HL-60 (cell line): ENCODE data around the gene TBC1D3E.

GRCh38 chr17:37683469-37684013 lies 40.3 kb upstream of the DDX52 start:
- RRBS = no CpG with 5 or more reads among the region's 9 CpGs

GRCh38 chr17:37710211-37710975 lies 34.5 kb downstream of the HNF1B start:
- RRBS = no CpG with 5 or more reads among the region's 14 CpGs

DNA sequence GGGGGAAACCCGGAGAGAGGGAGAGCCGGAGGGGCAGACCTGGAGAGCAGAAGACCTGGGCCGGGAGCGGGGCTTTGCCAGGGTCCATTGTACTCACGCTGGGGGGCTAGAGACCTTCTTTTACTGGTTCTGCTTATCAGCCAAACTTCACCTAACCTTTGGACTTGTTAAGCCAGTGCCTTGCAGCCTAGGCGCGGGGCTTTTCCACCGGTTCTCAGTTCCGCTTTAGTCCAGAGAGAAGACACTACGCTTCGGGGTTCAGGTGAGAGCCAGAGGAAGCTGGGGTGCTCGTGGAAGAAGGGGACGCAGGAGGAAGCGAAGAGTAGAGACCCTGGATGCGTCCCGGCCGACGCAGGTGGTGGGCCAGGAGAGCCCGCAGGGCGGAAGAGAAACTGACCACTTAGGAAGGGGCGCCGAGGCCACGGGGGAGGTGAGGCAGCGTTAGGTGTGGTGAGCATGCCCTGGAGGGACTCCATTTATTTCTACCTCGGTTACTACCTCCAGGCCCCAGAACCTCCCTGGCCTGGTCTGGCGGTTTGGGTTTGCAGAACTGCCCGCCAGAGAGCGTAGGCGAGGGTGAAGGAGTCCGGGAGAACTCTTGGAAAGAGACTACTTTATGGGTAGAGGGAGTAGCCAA lies 411 bp upstream of the HNF1B start:
- RRBS = no CpG with 5 or more reads among the region's 30 CpGs

DNA sequence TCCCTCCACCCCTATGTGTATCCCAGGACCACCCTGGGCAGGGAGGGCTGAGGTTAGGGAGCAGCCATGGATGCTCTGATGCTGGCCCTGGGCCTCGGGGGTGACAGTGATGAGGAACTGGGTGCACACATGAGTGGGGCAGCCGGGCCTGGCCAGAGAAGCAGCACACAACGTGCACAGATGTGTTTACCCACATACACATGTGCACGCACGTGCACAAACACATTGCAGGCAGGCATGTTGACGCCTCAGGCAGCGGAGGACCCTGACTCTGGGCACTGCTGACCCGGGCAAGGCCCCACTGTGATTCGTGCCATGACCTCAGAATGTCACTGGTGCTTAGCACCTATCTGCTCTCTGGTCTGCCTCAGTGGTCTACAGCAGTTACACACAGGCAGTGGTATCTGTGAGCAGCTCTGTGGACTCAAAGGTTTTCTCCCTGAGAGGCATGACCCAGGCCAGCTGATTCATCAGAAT lies at the start of gene TBC1D3E:
Gene TBC1D3E (plus strand): TSS at position 365 of the 477 bp plus-strand sequence.
- RRBS = no CpG with 5 or more reads among the region's 9 CpGs

DNA sequence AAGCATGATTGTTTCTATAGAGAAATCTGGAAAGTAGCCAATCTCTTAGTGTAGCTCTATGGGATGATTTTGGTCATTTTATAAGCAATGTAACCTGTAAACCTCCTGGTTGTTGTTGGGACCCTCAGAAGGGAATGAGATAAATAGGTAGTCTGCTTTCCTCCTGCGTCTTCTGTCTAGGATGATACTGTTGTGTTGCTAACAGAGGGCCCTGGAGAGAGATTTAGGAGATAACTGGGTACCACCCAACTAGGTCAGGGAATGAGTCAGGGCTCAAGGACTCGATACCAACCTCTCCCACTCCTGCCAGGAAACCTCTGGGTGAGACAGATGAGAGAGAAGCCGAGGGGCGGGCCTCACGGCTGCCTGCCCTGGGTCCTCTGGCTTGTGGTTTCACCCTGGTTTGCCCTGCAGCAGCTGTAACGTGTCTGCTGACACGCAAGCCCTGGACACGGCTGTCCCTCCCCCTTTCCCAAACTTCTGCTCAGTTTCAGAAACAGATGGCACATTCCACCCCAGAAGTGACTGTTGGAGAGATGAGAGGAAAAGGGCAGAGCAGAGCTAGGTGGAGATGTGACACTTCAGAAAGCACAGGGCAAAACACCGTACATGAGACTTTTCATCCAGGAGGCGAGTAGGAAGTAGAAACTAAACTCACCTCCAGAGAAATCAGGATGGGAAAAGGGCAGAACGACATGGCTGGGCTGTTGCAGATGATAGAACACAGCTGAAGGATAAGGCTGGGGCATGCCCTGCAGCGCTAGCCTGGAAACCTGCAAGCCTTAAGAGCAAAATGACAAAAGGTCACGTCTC lies 10.5 kb upstream of the MRPL45 start:
- RRBS = no CpG with 5 or more reads among the region's 13 CpGs

DNA sequence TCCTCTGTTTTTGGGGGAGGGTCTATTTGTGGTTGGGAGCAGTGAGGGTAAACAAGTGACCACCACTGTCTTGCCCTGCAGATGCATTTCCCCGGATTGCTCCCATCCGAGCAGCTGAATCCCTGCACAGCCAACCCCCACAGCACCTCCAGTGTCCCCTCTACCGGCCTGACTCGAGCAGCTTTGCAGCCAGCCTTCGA lies 14.5 kb downstream of the SOCS7 start:
- RRBS = no CpG with 5 or more reads among the region's 5 CpGs

DNA sequence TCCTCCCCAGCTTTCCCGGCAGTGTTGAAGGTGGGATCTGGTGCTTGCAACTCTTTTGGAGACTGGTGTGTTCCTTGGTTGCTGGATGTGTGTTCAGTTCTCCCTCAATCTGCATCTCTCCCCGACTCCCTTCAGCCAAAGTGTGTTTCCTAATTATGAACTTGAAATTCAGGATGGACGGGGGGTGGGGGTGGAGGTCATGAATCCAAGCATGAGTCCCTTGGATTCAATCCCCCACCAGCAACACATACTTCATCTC lies 1.2 kb downstream of the ARHGAP23 start:
- RRBS = no CpG with 5 or more reads among the region's 3 CpGs

GRCh38 chr17:38450694-38451585 lies 22.7 kb downstream of the ARHGAP23 start:
- RRBS = no CpG with 5 or more reads among the region's 9 CpGs

- RRBS = no CpG with 5 or more reads among the region's 6 CpGs
These were observed 79.4 kb downstream of the ARHGAP23 start for GRCh38 chr17:38507302-38508339.

DNA sequence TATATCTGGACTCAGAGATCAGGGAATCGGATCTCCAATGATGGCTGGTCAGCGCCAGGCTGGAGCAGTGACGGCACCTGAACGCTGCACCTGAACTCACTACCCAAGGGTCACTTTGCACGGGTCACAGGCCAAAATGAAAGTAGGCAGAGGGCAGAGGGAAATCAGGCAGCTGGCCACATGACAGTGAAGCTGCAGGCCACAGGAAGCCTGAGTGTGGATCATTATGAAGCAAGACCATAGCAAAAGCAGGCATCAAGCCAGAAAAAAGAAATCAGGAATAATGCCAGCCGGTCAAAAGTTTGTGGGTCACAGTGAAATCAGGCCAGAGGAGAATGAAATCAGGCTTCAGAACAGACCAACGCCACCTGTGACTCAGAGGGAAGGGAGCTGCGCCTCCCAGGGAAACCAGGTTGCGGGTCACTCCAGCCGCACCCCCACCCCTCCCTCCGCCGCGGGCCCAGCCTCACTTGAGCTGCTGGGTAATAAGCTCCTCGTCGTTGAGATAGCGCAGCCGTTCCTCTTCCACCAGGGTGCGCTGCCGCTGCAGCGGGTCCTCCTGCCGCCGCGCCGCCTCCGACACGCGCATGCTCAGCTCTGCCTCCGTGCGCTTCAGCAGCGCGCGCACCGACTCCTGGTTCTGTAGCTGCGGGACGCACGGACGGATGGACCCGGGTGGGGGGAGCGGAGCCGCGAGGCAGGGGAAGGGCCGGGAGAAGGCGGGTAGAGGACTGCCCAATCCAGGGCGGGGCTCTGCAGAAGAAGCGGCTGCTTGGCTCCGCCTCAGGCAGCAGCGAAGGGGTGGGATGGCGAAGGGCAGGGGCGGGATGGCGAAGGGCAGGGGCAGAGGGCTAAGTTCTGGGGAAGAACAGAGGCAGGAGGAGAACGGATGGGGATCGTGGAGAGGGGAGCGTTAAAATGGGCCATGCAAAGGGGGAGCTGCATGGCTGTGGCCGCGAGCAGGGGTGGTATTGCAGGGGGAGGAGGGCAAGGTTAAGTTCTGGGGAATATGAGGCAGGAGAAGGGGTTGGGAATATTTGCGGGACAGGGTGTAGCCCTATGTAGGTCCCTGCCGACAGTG lies 47.7 kb downstream of the SRCIN1 start:
- RRBS = no CpG with 5 or more reads among the region's 57 CpGs

DNA sequence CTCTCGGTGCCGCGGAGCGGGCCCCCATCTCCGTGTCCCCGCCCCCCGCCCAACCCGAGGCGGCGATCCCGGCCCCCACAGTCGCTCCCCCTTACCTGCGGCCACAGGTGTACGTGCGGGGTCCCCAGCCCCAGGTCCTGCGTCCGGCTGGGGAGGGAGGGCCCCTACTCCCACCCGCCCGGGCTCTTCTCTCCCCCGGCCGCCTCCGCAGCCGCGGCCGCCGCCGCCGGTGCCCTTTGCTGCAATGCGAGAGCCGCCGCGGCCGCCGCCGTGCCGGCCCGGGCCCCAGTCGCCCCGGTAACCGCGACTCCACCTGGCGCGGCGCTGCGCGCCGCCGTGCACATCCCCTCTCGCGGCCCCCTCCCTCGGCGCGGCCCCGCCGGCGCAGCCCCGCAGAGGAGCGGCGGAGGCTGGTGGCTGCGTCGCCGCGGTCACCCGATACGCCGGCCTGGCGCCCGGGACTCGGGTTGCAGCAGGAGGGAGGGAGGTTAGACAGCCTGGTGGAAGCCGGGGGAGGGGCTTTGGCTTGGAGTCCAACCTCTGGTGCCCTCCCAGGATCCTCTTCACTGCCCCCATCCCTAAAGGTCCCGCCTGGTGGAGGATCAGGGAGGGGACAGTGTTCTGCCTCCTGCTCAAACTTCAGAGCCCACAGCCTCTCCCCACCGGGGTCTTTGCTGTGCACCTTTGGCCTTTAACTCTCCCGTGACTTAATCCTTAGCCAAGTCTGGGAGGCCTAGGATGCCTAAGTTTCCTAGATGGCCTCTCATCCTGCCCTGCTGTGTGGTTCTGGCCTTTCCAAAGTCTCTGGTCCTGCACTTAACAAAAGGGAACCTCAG lies 33.0 kb downstream of the SRCIN1 start:
- RRBS = no CpG with 5 or more reads among the region's 73 CpGs

- RRBS = no CpG with 5 or more reads among the region's 10 CpGs
These were observed 4.2 kb downstream of the SRCIN1 start for GRCh38 chr17:38601518-38601940.

GRCh38 chr17:38706462-38707301 lies 1.6 kb downstream of the MLLT6 start:
- RRBS = no CpG with 5 or more reads among the region's 20 CpGs

- RRBS = no CpG with 5 or more reads among the region's 3 CpGs
These were observed 19.0 kb downstream of the PSMB3 start for GRCh38 chr17:38771617-38771816.

- RRBS = no CpG with 5 or more reads among the region's 10 CpGs
These were observed 410 bp upstream of the CWC25 start for GRCh38 chr17:38825536-38825925.

GRCh38 chr17:38855002-38855486 lies 1.5 kb upstream of the RPL23 start:
- RRBS = no CpG with 5 or more reads among the region's 33 CpGs

- RRBS = 39% methylated on average over 2 of the region's 33 CpGs
These were observed 1.8 kb upstream of the LASP1 start for GRCh38 chr17:38867789-38868814.

- RRBS = no CpG with 5 or more reads among the region's 6 CpGs
These were observed 27.8 kb downstream of the LASP1 start for GRCh38 chr17:38897729-38898077.

DNA sequence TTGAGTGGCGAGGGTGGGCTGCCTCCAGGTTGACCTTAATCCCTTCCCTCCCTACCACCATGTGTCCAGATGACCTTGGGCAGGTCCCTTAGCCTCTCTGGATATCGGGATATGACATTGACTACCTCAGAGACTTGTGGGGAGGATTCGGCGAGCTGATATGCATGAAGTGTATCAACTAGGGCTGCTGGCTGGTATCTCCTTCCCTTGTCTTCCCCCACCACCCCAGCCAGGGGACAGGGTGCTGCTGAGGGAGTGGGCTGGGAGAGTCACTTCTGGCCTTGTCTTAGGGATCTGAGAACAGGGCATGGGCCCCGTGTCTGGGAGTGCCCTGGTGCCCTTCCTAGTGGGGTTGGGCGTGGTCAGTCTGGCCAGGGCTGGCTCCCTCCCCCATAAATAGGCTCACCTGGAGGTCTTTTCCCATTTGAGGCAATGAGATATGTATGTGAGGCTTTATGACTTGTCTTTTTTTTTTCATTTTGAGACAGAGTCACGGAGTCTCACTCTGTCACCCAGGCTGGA lies 41.5 kb downstream of the LASP1 start:
- RRBS = no CpG with 5 or more reads among the region's 7 CpGs

GRCh38 chr17:39131734-39132288 lies 19.6 kb downstream of the PLXDC1 start:
- RRBS = no CpG with 5 or more reads among the region's 6 CpGs